OCI-LY7 (cell line): ENCODE measurements around the genes ANKRD52, COQ10A, PRIM1, ZBTB39 and NAB2.

DNA sequence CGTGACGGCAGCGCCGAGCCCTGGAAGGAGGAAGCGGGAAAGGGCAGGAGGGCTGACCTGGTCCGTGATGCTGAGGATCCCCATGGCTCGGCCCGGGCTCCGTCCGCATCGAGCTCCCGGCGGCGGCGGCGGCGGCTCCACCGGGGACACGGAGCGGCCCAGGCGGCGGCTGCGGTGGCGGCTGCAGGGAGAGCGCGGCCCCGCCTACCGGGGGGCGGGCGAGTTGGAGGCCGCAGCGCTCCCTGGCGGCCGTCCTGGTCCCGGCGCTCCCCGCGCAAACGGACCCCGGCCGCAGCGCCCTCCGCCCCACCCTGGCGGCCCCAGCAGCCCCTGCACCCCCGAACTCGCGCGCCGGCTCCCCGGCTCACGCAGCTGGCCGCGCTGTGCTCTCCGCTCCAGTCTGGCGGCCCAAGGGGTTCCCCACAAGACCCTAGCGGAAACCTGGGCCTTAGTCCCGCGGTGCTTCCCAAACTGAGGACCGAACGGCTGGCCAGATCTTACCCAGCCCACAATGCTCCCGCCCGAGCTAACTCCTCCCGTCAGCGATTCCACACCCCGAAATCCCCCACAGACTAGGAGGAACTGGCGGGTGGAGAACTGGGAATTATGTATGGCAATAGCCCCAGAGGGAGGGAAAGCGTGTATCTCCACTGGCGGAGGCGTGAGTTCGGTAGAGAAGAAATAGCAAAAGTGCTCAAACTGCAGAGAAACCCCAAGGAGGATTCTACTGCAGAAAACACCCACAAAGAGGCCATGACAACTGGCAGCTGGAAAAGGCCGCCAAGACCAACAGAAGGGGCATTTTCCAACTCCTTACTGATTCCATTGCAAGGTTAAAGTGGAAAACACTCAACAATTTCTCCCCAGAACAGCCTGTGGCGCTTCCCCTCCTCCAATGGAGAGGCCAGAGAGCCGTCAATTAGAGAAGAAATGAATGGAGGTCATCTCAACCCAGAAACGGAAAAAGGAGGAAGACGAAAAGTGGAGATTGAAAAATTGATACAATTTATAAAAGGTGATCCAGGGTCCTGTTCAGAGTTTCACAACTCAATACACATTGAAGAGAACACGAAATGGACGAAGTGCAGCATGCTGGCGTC lies at the start of gene ANKRD52:
ANKRD52 (minus strand) TSS at position 199 of the 1,100 bp plus-strand sequence.
- PRO-cap: bidirectional peak, plus-strand start at position 323 of the sequence, minus-strand start at position 199 of the sequence
- RAMPAGE, long total RNA: no peak

DNA sequence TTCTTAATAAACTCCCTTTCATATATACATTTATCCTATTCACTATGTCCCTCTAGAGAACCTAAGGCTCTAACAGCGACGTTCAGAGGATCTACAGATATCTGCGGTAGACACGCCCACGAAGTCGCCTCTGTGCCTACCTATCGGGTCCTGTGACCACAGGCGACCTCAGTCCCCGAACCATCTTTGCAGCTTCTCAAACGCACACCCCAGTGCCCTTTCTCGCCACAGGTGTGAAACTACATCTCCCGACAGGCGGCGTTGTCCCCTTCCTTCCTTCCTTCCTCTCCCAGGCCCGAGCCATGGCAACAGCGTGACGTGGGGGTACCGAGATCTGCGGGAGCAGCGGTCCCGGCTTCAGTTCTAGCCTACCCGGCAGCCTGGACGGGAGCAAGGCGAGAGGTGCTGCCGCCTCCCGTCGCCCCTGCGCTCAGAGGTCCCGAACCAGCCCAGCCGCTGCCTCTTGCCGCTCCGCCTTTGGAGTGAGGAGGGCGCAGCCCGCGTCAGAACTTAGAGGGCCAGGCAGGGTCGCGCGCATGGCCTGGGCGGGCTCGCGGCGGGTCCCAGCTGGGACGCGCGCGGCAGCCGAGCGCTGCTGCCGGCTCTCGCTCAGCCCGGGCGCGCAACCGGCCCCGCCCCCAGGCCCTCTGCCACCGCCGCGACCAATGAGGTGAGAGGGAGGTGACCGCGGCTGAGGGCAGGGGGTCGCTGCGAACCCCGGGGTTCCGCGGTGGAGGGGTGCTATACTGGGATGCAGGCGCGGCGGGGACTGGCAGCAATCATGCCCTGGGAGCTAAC lies at the start of gene COQ10A:
COQ10A (plus strand) TSS at position 360 of the 798 bp plus-strand sequence.
- PRO-cap: bidirectional peak, plus-strand start at position 360 of the sequence, minus-strand start at position 188 of the sequence; bidirectional peak, plus-strand start at position 723 of the sequence, minus-strand start at position 484 of the sequence
- RAMPAGE, long total RNA: no peak

- PRO-cap: unidirectional peak, plus-strand start at chr12:56315617
- RAMPAGE, long total RNA: no peak
Observed at GRCh38 chr12:56315264-56315800, 456 bp downstream of the CNPY2 start.

DNA sequence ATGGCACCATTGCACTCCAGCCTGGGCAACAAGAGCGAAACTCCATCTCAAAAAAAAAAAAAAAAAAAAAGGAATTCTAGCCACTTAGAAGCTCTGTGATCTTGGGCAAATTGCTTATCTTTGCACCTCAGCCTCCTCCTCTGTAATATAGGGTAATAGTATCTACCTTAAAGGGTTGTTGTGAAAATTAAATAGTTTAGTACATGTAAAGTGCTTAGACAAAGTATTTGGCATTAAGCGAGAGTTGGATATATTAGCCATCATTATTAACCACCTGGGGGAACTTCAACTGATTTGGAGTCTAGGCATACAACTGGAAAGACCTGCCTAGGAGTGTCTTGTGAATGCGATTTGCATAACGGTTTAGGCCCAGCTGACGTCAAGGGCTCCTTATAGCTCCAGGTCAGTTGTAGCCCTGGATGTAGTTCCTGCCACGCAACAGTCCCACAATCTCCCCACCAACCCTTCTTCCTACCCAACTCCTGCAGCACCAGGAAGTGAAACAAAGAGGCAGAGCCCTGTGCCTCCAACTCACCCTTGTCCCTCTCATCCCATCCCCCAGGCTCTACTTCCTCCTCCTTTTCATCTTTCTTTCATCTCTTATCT lies 2.2 kb upstream of the IL23A start:
- PRO-cap: bidirectional peak, plus-strand start at position 422 of the sequence, minus-strand start at position 291 of the sequence
- RAMPAGE, long total RNA: no peak

- PRO-cap: no peak
- RAMPAGE, long total RNA: no peak
Observed at GRCh38 chr12:56462473-56463064, 5.8 kb upstream of the SPRYD4 start.

- PRO-cap: no peak
- RAMPAGE, long total RNA: no peak
Observed at GRCh38 chr12:56589594-56590529, 40.3 kb downstream of the BAZ2A start.

DNA sequence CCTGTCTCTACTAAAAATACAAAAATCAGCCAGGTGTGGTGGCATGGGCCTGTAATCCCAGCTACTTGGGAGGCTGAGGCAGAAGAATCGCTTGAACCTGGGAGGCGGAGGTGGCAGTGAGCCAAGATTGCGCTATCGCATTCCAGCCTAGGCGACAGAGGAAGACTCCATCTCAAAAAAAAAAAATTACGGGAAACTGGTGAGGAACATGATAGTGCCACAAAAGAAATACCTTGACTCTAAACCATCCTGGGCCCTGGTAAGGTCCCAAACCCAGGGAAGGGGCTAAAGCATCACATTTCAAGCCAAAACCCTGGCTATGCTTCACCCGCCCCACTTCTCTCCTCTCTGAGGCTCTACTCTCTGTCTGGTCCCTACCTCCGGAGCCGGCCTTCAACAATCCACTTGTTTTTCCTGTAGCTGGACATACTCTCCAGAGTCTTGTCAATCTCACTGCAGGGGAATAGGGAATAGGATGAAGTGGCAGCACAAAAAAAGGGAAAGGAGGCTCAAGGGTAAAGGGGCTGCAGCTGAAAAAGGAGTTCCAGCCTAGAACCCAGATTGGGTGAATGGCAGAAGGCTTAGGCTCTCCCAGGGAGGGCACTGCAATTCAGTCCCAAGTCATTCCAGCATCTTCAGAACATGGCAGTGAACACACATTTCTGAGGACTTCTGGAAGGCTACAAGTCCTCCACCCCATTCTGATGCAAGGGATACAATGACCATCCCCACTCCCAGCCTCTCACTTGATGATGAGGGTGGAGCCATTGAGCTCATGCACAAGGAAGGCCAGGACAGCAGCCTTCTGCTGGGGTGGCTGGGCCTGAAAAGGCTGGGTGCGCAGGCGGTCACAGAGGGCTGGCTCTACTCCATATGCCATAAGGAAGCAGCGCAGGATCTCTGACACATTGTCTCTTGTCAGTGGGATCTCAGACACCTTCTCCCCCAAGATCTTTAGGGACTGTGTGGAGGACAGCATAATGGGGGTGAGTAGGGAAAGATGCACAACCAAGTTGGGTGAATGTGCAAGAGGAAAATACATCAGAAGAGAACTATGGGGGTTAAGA lies 26.0 kb downstream of the BAZ2A start:
- PRO-cap: no peak
- RAMPAGE, long total RNA: no peak

DNA sequence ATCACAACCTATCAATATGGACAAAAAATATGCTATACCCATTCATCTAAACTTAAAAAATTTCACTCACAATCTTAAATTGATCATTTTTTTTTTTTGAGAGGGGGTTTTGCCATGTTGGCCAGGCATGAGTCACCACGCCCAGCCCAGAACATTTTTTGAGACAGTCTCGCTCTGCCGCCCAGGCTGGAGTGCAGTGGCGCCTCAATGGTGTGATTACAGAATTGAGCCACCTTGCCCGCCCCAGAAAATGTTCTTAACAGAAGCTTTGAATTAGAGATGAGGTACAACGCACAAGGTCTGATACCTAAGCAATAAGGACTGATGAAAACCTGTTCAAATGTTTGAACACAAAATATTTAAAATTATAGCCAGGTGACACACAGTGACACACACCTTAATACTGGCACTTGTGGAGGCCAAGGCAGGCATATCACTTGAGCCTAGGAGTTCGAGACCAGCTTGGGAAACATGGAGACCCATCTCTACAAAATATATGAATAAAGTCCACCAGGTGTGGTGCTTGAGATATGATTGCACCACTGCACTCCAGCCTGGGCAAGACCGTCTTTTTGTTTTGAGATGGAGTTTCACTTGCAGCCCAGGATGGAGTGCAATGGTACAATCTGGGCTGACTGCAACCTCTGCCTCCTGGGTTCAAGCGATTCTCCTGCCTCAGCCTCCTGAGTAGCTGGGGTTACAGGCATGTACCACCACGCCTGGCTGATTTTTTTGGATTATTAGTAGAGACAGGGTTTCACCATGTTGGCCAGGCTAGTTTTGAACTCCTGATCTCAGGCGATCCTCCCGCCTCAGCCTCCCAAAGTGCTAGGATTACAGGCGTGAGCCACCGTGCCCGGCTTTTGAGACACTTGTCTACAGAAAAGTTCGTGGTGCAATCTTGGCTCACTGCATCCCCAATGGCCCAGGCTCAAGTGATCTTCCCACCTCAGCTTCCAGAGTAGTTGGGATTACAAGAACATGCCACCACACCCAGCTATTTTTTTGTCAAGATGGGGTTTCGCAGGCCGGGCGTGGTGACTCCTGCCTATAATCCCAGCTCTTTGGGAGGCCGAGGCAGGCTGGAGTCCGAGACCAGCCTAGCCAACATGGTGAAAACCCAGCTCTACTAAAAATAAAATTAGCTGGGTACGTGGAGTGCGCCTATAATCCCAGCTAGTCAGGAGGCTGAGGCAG lies 16.2 kb upstream of the ATP5F1B start:
- PRO-cap: no peak
- RAMPAGE, long total RNA: no peak

DNA sequence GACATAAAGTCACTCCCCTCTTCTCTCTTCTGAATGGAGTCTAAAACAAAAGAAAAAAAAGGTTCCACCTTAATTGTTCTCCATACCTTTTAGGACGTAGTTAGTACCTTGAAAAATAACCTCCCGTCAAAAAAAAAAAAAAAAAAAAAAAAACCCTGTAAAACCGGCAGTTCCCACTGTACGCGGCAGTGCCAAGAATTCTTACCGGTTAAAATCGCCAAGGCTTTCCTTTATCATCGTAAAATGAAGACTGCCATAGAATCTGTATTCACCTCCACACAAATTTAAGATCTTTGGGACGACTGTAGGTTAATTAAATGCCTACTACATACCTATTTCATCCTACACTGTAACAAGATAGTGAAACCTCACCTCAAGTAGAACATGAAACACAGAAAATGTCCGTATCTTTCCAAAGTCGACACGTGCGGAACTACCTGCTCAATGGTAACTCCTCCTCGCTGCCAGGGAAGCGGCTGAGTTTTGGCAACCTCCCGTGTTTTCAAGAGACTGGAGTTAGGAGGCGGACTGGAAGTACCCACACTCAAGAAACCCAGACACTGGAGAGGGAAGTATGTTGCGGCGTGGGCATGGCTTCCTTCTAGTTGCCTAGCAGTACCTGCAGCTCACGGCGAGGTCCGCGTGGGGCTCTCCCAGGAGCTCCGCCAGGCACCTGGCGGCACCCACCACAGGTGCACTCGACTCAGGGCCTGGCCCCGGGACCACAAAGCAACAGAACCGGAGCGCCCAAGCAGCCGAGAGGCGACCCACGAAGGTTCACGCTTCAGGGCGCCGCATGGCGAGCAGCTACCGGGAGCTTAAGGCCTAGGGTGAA lies 989 bp downstream of the PTGES3 start:
- PRO-cap: bidirectional peak, plus-strand start at position 695 of the sequence, minus-strand start at position 443 of the sequence
- RAMPAGE, long total RNA: no peak

GRCh38 chr12:56715492-56716471 lies 9.3 kb downstream of the NACA start:
- PRO-cap: no peak
- RAMPAGE, long total RNA: no peak

DNA sequence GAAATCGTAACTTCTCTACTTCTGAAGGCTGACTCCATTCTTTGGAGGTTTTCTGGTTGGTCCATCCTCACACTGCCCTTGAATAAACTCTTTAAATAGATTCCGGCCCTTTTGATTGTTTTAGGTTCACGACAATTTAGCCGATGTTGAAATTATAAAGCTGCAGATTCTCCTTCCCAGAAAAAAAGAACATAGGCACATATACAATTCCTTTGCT lies 855 bp upstream of the NACA start:
- PRO-cap: no peak
- RAMPAGE, long total RNA: no peak

GRCh38 chr12:56751725-56752628 lies at the start of gene PRIM1:
TSS of gene PRIM1 (minus strand) at chr12:56752323.
- PRO-cap: bidirectional peak, plus-strand start at chr12:56751926, minus-strand start at chr12:56751788; bidirectional peak, plus-strand start at chr12:56752453, minus-strand start at chr12:56752323
- RAMPAGE, long total RNA: no peak

GRCh38 chr12:56770749-56771076 lies 7.6 kb downstream of the HSD17B6 start:
- PRO-cap: no peak
- RAMPAGE, long total RNA: no peak

DNA sequence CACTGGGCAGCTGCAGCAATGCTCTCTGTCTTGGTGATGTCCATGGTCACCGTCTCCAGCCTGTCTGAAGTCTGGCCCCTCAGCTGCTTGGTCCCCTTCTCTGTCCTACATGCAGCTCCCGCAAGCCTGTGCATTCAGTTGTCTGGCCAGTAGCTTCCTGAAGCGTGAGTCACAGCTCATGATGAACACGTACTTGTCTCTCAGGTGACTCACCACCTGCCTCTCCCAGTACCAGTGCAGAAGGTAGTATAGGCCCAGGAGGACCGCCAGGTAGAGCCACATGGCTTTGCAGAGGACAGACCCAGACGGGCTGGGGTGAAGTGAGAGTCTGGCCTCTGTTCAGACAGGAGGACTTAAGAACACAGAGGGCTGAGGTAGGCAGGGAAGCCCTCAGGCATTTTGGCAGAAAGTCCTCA lies 8.6 kb upstream of the GPR182 start:
- PRO-cap: no peak
- RAMPAGE, long total RNA: no peak

GRCh38 chr12:57005765-57007012 lies at the start of gene ZBTB39:
TSS of gene ZBTB39 (minus strand) at chr12:57006546.
- PRO-cap: bidirectional peak, plus-strand start at chr12:57006660, minus-strand start at chr12:57006450
- RAMPAGE, long total RNA: no peak

GRCh38 chr12:57088949-57089613 lies at the start of gene NAB2:
TSS of gene NAB2 (plus strand) at chr12:57089114.
- PRO-cap: bidirectional peak, plus-strand start at chr12:57089043, minus-strand start at chr12:57088730
- RAMPAGE, long total RNA: no peak

DNA sequence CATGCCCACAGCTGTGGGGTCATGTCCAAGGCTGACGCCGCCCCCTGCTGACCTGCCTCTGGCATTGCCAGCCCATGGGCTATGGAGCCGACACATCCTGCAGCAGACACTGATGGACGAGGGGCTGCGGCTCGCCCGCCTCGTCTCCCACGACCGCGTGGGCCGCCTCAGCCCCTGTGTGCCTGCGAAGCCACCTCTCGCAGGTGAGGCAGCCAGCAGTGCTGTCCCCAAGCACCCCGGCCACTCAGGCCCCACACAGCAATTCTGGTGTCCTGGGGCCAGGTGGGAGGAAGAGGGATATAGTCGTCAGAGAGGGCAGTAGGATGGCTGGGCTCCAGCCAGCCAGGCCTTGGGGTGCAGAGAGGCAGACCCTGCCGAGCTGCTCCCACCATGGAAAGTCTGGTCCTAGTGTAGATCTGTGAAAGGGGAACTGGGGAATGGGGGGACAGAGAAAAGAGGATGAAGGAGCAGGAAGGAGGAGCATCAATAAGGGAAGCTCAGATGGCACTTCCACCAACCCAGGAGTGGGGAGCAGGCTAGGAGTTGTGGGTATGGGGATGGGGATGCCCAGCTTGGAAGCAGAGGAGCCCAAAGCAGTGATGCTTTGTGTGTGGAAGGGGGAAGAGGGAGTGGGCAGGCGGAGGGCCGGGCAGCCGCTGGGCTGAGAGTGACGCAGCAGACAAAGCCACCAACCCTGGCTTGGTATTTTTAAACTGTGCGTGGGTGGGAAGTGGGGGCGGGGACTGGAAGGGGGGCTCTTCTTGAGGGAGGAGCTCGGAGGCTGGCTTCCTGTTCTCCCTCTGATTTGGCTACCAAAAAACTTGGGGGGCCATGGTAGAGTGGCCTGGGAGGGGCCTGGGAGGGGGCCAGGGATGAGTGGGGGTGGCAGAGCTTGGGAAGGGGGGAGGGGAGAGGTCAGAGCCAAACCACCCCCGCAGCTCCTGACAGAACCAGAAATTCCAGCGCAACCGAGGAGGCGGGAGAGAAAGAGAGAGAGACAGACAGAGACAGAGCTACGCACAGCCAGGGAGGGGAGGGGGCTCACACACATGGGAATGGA lies 4.8 kb downstream of the NAB2 start:
- PRO-cap: no peak
- RAMPAGE, long total RNA: no peak

DNA sequence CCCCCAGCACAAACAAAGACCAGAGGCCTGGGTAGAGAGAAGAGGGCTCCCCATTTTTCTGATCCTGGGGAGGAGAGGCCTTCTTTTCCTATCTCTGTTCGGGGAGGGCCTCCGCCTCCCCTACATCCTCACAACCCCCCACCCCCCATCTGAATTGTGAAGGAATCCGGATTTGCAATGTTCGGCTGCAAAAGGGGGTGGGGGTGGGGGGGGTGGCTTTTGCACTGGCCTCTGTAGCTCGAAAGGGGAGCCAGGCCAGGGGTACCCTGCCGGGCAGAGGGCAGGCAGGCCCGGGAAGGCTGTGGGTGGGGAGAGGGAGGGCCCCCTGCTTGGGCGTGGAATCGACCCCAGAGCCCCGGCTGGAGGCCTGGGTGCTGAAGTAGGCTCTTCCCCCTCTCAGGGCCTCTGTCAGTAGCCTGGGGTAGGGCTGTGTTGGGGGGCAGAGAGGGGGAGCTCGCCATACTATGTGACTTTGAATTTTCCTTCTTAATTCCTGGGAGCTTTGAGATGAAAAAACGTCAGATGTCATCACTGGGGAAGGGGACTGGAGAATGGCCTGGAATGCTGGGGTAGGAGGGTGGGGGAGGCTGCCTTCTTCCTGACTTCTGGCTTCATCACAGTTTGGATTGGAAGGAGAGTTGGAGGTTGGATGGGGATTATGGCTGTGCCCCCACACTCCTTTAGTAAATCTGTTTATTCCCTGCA lies 1.1 kb downstream of the LRP1 start:
- PRO-cap: no peak
- RAMPAGE, long total RNA: no peak

DNA sequence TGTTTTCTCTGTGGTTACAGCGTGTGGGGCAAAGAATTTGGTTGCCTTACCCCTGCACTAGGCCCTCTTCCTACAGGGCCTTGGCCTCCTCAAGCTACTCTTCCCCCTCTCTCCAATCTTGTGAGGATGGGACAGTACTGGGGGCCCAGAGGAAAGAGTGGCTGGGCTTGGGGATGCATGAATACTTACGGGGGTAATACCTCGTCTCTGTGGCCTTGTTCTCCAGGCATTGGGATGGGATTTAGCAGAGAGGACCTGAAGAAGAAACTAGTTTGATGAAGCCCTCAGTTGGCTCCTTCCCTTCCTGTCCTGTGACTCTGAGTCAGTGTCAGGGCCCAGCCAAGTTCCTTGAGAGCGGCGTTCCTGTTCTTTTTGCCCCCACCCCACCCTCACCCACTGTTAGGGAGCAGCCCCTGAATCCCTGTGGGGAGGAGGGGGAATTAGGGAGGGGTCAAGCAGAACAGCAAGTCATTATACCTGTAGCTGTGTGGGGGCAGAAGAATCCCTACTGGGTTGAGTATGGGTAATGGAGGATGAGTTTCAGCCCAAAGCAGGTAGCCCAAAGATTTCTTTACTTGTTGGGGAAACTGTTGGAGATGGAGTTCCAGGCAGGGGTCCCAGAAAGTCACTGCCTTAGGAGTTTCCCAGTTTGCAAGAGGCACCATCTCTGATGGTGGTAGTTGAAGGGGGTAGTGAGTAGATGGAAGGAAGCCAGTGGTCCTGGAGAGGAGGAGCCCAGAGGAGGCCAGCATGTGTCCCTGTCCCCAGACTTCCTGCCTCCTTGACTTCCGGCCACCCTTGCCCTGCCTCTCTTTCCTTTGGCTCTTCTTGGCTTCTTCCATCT lies 24.5 kb downstream of the LRP1 start:
- PRO-cap: no peak
- RAMPAGE, long total RNA: no peak

GRCh38 chr12:57175916-57176340 lies 40.7 kb upstream of the NXPH4 start:
- PRO-cap: no peak
- RAMPAGE, long total RNA: no peak